Pericardium (tissue), 1 donor: ENCODE measurements around the gene TNFRSF25.

- RRBS, result 12% methylated on average over 2 of the region's 9 CpGs
Measured at GRCh38 chr1:3174303-3174805, 105.4 kb downstream of the PRDM16 start.

- RRBS, result no CpG with 5 or more reads among the region's 32 CpGs
Measured at GRCh38 chr1:3192291-3193446, 123.7 kb downstream of the PRDM16 start.

GRCh38 chr1:3204418-3205318 lies 135.7 kb downstream of the PRDM16 start:
- RRBS, result 52% methylated on average over 15 of the region's 41 CpGs

GRCh38 chr1:3347184-3347829 lies 107.2 kb upstream of the ARHGEF16 start:
- RRBS, result no CpG with 5 or more reads among the region's 12 CpGs

GRCh38 chr1:3394305-3394515 lies 60.3 kb upstream of the ARHGEF16 start:
- RRBS, result no CpG with 5 or more reads among the region's 17 CpGs

DNA sequence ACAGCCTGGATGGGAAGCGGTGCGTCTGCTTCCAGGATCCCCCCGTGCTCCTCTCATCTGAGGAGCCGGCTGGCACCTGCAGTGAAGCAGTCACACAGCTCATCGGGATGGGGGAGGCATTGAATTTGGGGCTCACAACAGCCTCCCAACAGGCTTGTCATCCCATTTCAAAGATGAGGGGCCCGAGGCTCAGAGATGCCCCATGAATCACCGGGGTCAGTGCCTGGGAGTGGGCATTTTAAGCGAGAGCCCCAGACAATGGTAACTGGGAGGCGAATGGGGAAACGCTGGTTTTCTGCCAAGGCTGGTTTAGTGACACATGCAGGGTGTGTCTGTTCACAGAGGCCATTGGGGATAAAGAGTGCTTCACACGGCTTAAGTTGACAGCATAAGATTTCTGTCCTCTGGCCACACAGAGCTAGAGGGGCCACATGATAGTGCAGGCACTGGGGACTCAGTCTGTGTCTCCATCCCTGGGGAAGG lies 35.2 kb upstream of the ARHGEF16 start:
- RRBS, result 72% methylated on average over 4 of the region's 11 CpGs

GRCh38 chr1:3460049-3460618 lies 5.7 kb downstream of the ARHGEF16 start:
- RRBS, result no CpG with 5 or more reads among the region's 16 CpGs

DNA sequence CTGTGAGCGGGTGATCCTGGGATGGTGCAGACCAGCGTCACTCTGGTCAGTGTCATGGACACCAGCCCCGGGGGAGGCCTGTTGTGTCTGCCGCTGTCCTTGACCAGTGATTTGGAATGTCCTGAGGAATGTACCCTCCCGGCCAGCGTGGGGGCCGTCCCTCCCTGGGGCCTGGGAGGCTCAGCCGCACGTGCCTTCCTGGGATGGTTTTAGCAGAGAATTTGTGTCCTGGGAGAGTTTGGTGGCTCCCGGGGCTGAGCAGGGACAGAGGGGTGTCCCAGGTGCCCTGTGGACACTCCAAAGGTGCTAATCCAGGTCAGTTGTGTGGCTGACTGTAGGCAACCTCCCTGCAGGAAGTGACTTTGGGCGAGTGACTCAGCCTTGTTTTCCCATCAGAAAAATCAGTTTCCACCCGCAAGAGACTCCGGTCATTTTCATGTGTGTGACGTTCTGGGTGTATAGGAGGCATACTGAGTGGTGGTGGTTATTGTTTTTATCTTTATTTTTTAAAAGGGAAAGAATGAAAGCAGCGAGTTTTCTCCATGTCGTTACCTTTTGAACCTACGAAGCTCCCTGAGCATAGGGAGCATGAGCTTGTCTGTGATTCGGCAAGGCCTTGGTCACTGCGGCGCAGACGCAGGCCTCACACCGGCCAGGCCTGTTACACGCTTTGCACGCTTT lies 6.4 kb downstream of the ARHGEF16 start:
- RRBS, result 21% methylated on average over 7 of the region's 24 CpGs

GRCh38 chr1:3466958-3467639 lies 12.6 kb downstream of the ARHGEF16 start:
- RRBS, result no CpG with 5 or more reads among the region's 22 CpGs

- RRBS, result 27% methylated on average over 5 of the region's 15 CpGs
Measured at GRCh38 chr1:4027538-4027961, 127.5 kb upstream of the C1orf174 start.

- RRBS, result no CpG with 5 or more reads among the region's 9 CpGs
Measured at GRCh38 chr1:4796355-4797008, 142.1 kb downstream of the AJAP1 start.

DNA sequence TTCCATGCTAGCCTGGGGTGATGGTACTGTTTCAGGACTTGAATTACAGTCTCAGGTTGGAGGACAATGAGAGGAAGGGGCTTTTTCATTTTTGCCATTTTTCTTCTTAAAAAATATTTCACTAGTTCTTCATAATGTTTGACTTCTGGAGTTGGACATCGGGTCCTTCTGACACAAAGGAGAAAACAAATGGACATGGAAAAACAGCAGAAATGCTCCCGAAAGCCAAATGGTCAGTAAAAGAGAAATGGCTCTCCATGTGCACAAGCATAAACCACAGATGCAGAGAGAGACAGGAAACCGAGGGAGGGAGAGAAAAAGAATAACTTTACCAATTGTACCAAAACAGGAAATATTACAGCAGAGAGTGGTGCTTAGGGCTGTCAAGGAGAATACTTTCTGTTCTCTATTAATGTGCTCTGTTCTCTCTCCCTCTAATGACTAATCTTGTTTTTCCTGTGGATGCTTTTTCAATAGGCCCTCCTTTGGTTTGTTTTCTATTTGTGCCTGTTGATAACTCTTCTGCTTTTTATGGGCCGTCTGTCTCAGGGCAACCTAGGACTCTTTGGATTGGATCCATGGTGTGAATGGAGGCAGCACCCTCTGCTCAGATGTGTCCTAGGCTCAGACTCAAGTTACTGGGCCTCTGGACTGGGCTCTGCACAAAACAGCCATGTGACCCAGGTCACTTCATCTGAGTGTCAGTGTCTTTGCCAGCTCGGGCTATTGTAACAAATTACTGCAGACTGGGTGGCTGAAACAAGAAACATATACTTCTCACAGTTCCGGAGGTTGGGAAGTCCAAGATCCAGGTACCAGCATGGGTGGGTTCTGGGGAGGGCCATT lies 663.1 kb downstream of the NPHP4 start:
- RRBS, result no CpG with 5 or more reads among the region's 6 CpGs

DNA sequence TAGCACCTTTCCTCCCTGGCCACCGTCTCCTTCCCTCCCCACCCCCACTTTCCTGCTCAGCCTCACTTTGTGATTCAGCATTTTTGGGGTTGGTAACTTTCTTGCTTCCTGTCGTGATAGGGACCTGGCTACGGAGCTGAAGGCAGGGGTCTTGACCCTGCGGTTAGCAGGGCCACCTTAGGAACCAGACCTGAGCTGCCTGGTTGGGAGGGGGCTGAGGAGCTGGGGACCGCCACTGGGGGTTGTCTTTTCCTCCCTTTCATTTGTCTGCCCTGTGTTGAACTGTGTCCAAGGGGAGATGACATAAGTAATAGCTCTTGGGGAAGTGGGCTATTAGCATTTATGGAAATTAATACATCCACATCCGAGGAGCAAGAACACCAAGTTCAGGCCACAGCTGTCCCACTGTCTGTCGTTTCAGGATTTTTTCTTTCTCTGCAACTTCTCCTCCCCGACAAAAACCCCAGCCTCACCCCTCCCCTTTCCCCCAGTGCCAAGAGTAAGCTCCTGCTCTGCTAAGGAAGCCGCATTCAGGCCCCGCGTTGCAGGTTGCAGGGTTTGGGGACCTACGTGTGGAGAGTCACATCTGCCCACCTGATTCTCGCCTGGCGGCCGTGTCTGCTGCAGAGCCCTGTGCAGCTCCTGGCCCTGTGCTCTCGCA lies 1.6 kb upstream of the NPHP4 start:
- RRBS, result no CpG with 5 or more reads among the region's 16 CpGs

DNA sequence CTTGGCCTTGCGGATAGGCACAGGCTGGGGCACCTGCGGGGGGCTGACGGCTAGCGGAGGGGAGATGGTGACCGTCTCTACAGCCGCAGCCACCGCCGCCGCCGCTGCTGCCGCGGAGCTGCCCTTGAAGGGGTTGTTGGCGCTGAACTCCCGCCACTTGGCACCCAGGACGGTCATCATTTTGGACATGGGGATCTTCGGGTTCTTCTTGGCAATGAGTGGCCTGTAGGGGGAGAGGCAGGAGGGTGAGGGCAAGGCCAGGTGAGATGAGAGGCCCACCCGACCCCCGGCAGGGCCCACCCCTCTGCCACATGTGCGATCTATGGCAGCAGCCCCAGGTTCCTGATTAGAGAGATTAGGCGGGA lies 25.5 kb downstream of the CHD5 start:
- RRBS, result no CpG with 5 or more reads among the region's 20 CpGs

DNA sequence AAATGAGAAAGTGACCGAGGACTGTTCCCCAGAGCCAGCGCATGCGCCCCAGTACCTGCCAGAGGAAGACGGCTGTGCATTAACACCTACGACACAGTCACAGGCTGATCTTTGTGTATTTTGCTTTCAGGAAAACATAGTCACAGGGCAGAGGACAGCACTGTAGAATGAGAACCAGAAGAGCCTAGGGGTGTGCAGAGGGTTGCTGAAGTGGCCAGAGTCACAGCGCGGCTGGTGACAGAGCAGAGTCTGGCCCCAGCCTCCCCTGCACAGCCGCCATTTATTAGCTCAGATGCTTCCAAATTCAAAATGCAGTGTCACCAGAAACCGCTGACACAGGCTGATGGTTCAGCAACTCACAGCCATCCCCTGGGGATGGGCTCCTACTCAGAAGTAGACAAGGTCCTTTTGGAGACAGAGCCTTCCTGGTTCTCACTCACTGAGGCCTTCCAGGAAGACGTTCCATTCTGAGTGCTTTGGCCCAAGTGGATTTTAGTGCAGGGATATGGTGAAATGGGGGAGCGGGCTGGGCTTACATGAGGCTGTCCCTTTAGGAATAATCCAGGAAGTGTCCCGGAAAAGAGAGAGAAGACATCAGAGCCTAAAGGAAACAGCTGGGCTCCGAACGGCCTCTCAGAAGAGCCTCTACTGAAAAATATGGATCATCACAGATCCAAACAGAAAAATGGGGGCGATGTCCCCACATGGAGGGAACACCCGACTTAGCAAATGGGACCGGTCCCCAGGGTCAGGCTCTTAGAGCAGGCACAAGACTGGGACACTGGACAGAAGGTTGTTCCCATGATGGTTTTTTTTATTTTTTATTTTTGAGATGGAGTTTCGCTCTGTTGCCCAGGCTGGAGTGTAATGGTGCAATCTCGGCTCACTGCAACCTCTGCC lies 13.0 kb downstream of the RNF207 start:
- RRBS, result no CpG with 5 or more reads among the region's 19 CpGs

- RRBS, result no CpG with 5 or more reads among the region's 23 CpGs
Measured at GRCh38 chr1:6281103-6281593, 20.2 kb upstream of the GPR153 start.

GRCh38 chr1:6294489-6295175 lies 33.7 kb upstream of the GPR153 start:
- RRBS, result no CpG with 5 or more reads among the region's 23 CpGs

DNA sequence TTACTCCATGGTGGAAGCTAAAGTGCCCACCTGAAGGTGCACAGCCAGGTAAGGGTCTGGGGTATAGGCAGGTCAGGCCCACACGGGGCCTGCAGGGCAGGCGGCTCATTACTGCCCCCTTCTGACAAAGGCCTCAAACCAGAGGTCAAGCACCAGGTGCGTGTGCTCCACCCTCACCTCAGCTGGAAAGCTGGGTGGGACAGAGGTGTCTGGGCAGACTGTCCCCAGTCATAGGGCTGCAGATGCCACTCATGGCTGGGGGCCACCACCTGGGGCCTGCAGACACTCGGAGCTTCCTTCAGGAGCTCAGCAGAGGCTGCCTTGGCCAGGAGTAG lies 36.3 kb downstream of the ACOT7 start:
- RRBS, result no CpG with 5 or more reads among the region's 4 CpGs

DNA sequence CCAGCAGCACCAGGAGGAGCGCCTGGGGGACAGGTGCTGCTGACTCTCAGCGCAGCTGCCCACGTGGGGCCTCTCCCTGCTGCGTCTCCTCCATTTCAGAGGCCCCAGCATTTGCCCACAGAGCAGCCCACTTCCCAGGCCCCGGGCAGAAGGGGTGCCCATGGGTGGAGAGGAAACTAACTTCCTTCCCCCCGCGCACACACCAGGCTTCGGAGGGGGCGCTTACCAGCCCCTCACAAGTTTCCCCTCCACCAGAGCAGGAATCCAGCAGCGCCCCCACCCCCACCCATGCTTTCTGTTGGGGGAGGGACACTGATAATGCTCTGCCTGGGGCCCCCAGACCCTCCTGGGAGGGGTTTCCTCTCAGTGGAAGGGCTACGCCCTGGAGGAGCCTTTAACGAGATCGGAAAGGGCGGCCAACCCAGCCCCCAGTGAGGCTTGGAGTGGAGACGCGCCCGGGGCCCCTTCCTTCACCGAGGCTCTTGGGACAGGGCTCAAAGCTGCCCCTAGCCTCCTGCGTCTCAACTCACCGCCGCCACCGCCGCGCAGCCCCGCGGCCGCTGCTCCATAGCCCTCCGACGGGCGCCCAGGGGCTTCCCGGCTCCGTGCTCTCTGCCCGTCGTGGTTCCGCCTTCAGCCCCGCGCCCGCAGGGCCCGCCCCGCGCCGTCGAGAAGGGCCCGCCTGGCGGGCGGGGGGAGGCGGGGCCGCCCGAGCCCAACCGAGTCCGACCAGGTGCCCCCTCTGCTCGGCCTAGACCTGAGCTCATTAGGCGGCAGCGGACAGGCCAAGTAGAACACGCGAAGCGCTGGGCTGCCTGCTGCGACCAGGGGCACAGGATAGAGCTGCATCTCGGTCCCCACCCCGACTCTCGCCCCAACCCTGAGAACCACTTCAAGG lies at the start of gene TNFRSF25:
TSS of gene TNFRSF25 (minus strand) at position 635 of the 898 bp plus-strand sequence.
- RRBS, result no CpG with 5 or more reads among the region's 61 CpGs

- RRBS, result no CpG with 5 or more reads among the region's 9 CpGs
Measured at GRCh38 chr1:6487691-6488194, 3.7 kb downstream of the PLEKHG5 start.